Mesenchymal stem cell of adipose (primary cell): ENCODE measurements around a stretch of chr4.

DNA sequence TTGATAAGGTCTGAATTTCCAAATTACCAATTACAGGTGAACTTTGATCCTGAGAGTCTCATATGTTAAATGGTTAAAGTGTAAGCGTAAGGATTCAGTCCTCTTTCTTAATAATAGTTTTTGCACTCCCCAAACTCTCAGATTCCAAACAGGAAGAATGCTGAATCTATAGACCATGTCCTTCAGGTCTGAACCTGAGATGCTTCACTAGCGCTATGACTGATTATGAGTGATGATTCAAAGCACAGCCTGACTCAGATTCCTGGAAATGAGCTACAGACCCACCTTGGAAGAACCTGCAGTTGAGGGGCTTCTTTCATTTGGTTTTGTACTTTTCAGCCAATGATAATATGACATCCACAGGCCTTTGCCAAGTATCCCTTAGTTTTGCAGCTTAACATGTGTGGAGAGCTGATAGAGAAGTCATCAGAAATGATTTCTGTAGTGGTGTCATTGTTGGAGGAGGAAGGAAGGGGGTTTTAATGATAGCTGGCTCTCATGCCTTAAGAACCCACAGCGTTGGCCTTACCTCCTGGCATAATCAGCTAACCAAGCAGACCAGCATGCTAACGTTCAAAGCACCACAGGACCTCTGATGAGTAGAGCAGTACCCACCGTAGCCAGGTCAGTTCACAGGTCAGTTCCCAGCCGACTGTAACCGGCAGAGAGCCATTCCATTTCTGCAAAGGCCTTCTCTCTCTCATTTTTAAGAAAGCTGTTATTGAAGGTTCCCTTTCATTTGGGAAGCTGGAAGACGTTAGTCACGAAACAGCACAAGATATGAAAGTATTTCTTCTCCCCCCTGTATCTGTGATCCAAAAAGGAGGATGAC is 1.6 kb downstream of the EDNRA start:
- CAGE, long polyA plus RNA = no peak

DNA sequence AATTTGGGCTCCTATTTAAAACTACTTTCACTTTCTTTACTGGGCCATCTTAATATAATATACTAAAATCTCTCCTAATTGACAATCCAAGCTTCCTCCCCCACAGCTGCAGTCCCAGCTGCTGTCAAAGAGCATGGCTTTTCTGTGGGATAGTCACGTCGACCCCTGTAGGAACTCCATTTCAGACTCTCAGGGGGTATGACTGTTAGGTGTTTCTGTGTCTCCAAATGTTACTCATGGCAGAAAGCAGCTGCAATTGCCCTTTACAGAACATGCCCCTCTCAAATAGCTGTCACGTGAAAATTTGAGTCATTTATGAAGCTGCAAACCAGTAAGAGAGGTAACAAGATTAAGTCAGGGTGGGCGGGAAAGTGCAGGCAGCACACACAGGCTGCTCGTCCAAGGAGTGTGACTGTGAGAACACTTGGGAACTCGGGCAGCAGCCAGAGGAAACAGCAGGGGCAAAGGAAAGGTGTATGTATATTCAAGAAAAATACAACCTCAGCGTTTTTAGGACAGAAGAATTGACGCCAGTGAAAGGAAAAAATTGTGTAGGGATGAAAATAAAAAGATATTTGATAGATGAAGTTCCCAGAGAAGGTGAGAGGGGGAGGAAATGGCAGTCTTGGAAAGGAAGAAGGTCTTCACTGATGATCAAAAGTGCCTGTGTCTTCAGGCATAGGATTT is 66.5 kb upstream of the TMEM184C start:
- CAGE, long polyA plus RNA = no peak

- CAGE, long polyA plus RNA = no peak
These were observed 979 bp downstream of the ARHGAP10 start for GRCh38 chr4:147732598-147733536.

- CAGE, long polyA plus RNA = no peak
These were observed 1.9 kb downstream of the ARHGAP10 start for GRCh38 chr4:147733537-147734531.

DNA sequence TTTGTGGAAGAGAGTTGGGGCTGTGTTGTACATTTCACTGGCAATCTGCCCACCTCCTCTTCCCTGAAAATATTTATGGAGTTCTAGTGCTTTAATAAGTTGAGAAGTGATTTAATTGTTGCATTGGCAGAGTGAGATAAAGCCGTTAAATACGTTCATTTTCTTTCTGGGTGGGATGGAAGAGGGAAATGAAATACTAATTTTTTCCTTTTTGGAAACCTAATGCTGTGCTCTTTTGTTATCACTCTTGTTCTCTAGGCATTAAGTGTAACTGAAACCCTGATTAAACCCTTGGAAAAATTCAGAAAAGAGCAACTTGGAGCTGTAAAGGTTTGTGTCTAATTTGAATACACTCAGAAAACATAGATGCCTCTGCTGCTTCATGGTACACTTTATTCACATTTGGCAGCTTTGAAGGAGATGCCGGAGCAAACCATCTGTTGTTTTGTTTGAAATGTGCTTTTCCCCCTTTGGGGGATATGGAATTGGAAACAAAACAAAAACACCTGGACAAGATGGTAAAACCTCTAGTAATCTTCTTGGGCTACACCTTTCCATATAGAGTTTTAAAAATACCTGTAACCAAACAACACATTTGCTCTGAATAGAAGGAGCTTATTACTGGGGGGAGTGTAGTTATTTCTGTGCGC is 115.1 kb downstream of the ARHGAP10 start:
- CAGE, long polyA plus RNA = no peak

GRCh38 chr4:147866222-147867061 is 134.6 kb downstream of the ARHGAP10 start:
- CAGE, long polyA plus RNA = no peak

DNA sequence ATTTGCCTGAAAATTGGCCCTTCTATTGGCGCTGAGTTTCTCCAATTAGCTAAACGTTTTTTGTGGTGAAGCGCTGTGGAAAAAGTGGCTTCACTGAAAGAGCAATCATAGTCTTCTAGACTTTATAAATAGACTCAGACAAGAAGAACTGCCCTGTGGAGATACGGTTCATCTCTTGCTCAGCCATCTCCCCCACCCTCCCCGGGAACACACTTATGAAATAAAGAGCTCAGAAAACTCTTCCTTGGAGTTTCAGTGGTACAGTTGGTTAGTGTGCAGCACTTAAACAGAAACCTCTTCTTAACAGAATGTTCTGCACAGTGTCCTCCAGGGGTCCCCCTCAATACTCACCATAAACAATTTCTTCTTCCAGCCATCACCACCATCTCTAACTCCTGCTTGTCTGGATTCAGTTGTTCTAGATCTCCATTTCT is 313.0 kb downstream of the ARHGAP10 start:
- CAGE, long polyA plus RNA = no peak

DNA sequence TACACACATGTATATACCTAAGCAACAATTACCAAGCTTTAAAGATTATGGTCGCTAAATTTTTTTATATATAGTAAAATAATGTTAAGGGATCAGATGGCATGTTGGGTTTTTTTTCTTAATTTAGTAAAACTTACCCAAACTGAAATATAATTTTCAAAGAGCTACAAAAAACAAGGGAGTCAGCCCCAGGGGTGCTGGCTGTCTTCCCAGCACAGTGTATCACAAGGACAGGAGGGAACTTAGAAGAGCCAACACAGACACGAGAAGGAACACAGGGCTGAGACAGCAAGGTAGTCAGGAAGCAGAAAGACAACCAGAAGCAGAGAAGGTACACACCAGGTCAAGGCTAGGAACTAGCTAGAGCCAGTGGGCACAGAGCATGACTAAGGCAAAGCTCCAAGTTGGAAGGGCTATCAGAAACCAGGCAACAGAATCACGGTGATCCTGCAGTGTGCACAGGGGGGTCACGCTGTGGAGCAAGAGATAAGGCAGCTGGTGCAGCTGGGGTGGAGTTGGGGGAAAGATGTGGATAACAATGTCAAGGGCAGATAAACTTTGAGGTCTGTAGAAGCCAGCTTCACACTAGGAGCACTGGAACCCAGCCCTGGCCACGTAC is 168.7 kb downstream of the NR3C2 start:
- CAGE, long polyA plus RNA = no peak

DNA sequence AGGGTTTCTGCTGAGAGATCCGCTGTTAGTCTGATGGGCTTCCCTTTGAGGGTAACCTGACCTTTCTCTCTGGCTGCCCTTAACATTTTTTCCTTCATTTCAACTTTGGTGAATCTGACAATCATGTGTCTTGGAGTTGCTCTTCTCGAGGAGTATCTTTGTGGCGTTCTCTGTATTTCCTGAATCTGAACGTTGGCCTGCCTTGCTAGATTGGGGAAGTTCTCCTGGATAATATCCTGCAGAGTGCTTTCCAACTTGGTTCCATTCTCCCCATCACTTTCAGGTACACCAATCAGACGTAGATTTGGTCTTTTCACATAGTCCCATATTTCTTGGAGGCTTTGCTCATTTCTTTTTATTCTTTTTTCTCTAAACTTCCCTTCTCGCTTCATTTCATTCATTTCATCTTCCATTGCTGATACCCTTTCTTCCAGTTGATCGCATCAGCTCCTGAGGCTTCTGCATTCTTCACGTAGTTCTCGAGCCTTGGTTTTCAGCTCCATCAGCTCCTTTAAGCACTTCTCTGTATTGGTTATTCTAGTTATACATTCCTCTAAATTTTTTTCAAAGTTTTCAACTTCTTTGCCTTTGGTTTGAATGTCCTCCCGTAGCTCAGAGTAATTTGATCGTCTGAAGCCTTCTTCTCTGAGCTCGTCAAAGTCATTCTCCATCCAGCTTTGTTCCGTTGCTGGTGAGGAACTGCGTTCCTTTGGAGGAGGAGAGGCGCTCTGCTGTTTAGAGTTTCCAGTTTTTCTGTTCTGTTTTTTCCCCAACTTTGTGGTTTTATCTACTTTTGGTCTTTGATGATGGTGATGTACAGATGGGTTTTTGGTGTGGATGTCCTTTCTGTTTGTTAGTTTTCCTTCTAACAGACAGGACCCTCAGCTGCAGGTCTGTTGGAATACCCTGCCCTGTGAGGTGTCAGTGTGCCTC is 119.7 kb downstream of the NR3C2 start:
- CAGE, long polyA plus RNA = no peak

- CAGE, long polyA plus RNA = no peak
These were observed 6.1 kb downstream of the NR3C2 start for GRCh38 chr4:148436165-148436461.

GRCh38 chr4:150039619-150040233 is 38.5 kb upstream of the DCLK2 start:
- CAGE, long polyA plus RNA = no peak

- CAGE, long polyA plus RNA = no peak
These were observed 206.1 kb upstream of the MAB21L2 start for GRCh38 chr4:150375713-150376365.

- CAGE, long polyA plus RNA = no peak
These were observed 186.4 kb upstream of the MAB21L2 start for GRCh38 chr4:150395455-150395975.

- CAGE, long polyA plus RNA = no peak
These were observed 35.6 kb upstream of the MAB21L2 start for GRCh38 chr4:150546324-150546728.

DNA sequence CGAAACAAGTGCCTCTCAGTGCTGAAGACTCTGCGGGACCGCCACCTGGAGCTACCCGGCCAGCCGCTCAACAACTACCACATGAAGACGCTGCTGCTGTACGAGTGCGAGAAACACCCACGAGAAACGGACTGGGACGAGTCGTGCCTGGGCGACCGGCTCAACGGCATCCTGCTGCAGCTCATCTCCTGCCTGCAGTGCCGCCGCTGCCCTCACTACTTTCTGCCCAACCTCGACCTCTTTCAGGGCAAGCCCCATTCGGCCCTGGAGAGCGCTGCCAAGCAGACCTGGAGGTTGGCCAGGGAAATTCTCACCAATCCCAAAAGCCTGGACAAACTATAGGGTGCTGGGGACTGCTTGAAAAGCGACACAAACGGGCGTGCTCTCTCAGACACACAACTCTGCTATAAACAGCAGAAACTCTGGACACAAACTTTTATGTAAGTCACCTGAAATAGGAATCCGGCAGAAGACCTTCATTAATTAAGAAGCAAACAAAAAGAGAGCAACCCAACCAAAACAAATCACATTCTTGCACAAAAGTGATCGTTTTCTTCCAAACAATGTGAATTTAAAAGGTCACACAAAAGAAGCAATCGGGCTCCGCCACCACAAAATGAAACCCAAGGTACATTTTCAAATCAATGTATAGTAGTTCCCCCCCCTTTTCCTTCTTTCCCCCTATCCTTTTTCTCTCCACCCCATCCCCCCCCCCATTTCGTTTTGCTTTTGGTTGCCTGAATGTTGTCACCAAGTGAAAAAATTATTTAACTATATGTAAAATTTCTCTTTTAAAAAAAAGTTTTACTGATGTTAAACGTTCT is 2.0 kb downstream of the MAB21L2 start:
- CAGE, long polyA plus RNA = no peak

GRCh38 chr4:150722848-150723493 is 141.0 kb downstream of the MAB21L2 start:
- CAGE, long polyA plus RNA = no peak

- CAGE, long polyA plus RNA = no peak
These were observed 190.0 kb downstream of the MAB21L2 start for GRCh38 chr4:150771859-150772506.

- CAGE, long polyA plus RNA = no peak
These were observed 34.2 kb upstream of the LRBA start for GRCh38 chr4:151049238-151049737.

DNA sequence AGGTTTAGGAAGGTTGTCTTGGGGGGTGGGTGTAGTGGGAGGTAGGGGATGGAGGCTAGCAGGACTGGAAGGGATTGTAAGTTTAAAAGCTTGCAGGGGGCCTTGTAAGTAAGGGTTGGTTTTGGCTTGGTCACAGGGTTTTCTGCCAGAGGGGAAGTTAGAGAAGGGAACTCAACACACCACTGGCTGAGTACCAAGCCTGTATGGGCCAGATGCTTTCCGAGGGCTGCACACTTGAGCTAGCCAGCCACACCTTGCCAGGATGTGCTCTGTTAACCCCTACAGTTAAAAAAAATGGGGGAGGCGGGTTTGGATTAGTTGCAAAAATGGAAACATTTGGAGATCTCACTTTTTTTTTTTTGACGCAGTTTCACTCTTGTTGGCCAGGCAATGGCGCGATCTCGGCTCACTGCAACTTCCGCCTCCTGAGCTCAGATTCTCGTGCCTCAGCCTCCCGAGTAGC is 1.2 kb upstream of the RPS3A start:
- CAGE, long polyA plus RNA = no peak

- CAGE, long polyA plus RNA = no peak
These were observed 77.1 kb downstream of the RPS3A start for GRCh38 chr4:151176445-151176967.